Measurements from ENCODE around the genes ANXA5, EXOSC9, TRPC3, SPATA5 and ABHD18.

DNA sequence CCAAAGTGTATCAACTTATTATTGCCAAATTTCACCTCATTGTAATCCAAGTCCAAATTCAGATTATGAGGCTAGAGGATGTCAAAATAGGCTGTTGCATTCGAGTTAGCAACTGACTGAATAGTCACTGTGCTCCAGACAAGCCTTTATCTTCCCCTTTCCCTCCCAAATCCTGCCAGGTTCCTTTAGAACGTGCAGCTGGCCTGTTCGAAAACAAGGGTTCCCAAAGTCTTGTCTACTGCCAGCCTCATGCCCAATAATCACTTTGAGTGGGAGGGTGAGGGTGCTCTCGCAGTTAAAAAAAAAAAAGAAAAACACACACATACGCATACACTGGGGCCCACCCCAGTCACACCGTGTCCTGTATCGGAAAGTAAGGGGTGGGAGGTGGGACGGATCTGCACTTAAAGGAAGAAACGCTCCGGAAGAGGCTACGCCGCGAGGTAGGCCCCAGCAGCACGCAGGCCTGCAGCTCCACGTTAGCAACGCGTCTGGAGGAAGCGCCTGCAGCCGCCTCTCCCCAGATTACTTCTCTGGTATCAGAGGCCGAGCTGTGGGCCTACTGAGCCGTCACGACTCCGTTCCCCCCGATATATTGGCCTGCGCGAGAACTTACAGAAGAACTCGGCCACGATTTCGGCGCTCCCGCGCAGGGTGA is 473 bp downstream of the MAD2L1 start:
- PRO-cap, result no peak
- RAMPAGE, long total RNA, 4 experiments, result no peak in any of the 4 experiments

DNA sequence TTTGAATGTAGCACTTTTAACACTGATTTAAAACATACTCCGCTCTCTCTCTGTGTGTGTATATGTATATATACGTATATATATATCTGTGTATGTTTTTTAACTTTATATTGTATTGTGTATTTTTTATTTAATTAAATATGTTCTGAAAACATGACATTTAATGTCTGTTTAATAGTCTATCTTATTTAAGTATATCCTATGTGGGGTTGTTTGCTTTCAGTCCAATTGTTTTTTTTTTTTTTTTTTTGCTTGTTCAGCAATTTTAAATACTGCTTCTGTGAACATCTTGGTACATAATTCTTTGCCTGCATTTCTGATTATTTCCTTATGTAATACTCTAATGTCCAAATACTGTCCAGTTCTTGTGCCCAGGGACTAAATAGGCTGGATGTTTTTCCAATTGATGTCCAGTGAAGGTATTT is 45.1 kb upstream of the MAD2L1 start:
- PRO-cap, result no peak
- RAMPAGE, long total RNA, 4 experiments, result no peak in any of the 4 experiments

- PRO-cap, result no peak
- RAMPAGE, long total RNA, 4 experiments, result no peak in any of the 4 experiments
Observed at GRCh38 chr4:121216354-121216746, 52.2 kb upstream of the TNIP3 start.

- PRO-cap, result no peak
- RAMPAGE, long total RNA, 4 experiments, result no peak in any of the 4 experiments
Observed at GRCh38 chr4:121221651-121222132, 57.6 kb upstream of the TNIP3 start.

DNA sequence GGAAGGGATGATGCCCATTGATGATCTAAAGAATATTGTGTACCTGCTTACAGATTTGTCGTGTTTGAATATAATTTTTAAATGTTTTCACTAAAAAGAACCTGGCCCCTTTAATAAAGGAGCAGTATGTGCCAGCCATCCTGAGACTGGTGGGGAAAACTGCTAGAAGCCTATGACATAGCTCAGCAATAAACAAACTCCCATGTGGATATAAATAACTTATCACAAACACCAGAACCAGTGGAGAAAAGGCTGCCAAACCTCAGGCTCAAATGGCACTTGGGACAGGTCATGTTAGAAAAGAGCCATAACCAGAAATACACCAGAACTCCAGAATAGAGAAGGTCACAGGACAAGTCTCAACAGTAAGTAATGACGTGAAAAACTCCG is 11.6 kb upstream of the QRFPR start:
- PRO-cap, result no peak
- RAMPAGE, long total RNA, 4 experiments, result no peak in any of the 4 experiments

DNA sequence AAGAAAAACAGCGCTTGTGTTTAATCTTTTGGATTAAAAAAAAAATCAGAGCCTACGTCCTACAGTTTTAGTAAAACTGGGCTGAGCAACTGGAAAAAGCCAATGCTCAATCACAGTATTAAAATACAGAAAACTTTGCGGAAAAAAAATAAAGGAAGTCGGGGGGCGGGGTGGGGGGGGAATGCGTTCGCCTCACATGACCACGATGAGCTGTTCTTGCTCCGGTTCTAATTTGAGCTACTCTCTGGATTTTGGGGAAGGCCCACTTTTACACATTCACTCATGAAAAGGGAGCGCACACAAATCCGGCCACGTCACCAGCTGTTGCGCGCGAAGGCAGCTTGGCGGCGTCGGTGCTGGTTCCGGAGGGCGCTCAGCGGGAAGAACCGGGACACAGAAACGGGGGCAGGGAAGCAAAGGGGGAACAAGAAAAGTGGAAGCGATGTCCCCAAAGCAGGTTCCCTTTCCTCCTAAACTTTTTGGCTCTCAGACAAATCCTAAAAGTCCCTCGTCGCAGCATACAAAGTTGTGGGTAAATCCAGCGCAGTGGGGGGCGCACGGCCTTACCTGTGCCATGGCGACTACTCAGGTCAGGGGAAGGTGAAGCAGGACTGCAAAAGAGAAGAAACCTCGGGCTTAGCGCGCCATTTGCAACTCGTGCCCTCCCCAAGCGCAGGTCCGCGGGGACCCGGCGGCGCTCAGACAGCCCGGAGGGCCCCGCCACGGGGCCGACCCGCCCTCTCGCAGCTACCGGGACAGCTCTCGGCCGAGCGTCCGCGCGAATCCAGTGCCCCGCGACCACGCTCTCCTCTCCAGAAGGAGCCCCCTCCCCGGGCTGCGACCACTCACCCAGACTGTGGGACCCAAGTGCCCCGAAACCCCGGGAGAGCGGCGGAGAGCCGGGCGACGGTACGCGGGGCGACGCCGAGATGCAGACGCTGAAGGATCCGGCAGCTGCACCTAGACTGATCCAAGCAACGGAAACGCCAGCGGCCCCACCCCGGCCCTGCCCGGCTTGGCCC is at the start of gene ANXA5:
ANXA5 (minus strand) TSS at position 967 of the 1,022 bp plus-strand sequence.
- PRO-cap, result bidirectional peak, plus-strand start at position 312 of the sequence, minus-strand start at position 207 of the sequence; bidirectional peak, plus-strand start outside the sequence, minus-strand start at position 948 of the sequence
- RAMPAGE, long total RNA, 4 experiments, result start-site peak on the minus strand in 4 of 4 experiments, centred at positions 948 to 956 of the sequence, 492 to 2,553 reads per replicate

DNA sequence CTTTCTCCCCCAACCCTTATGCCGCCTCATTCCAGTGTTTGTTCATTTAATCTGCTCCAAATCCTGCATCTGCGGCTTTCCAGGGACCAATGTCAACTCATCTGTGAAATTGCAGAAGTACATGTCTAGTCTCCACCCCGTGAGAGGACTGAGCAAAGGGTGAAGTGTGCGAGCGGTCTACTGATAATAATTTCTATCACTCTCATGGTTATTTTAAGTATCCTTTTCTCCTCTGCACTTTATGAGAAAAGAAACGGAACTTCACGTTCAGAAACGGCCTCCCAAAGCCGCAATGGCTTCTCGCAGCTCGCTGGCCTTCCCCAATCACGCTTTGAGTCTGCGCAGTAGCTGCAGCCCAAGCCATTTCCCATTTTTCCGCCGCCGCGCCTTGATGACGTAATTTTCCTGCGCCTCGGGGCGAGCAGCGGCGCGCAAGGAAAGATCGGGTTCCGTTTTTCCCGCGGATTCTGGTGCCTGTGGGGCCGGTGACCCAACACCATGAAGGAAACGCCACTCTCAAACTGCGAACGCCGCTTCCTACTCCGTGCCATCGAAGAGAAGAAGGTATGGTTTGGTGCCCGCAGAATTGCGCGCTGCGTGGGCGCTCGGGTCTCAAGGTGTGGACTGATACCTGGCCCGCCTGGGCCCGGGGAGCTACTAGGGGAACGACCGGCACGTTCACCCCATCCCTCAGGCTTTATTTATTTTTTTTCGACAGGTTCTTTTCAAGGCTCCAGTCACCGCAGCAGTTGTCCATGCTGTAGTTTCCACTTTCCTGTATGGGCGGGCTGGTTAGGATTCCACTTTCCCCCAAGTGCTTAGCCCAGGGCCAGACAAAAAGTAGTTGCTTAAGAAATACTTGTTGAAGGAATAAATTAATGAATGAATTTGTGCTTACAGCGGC is at the start of gene EXOSC9:
EXOSC9 (plus strand) TSS at position 397 of the 904 bp plus-strand sequence.
- PRO-cap, result bidirectional peak, plus-strand start at position 420 of the sequence, minus-strand start at position 333 of the sequence
- RAMPAGE, long total RNA, 4 experiments, result start-site peak on the plus strand in 4 of 4 experiments, centred at positions 418 to 430 of the sequence, 98 to 259 reads per replicate

DNA sequence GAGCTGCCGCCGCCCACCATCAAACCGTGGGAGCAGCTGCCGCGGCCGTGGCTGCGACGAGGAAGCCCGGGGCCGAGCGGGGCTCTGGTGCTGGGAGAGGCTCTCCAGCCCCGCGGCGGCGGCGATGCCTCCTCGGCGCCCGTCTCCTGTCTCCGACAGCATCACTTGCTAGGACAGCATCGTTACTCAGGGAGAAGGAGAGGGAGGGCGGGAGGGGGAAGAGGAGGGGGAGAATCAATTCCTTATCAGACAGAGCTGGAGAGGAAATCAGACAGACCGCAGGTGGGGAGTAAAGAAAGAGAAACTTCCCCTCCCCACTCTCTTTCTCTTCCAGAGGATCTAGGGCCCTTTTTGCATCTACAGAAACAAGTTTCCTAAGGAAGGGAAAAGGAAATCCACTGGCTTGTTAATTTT is at the start of gene TRPC3:
TRPC3 (minus strand) TSS at position 188 of the 414 bp plus-strand sequence.
- PRO-cap, result unidirectional peak, minus-strand start at position 160 of the sequence
- RAMPAGE, long total RNA, 4 experiments, result no peak in any of the 4 experiments

DNA sequence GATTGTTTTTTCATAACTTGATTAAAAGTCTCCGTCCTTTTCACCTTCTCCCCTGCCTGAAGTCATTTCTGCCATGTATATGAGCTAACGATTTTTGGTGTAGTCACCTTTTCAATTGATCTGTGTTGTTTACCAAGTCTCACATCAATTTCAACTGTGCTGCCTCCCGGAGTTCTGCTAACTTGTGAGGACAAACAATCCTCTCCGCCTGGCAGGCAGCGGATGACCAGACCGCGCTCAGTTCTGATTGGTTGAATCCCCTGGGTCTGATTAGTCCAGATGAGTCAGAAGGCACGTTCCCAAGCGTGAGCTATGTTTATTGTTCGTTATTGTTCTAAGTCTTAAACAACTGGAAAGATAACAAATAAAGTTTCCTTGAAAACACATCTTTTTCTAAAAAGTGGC is 37.8 kb upstream of the TRPC3 start:
- PRO-cap, result no peak
- RAMPAGE, long total RNA, 4 experiments, result no peak in any of the 4 experiments

- PRO-cap, result no peak
- RAMPAGE, long total RNA, 4 experiments, result no peak in any of the 4 experiments
Observed at GRCh38 chr4:122002763-122003314, 51.0 kb upstream of the TRPC3 start.

- PRO-cap, result no peak
- RAMPAGE, long total RNA, 4 experiments, result no peak in any of the 4 experiments
Observed at GRCh38 chr4:122189724-122190202, 37.6 kb downstream of the BLTP1 start.

DNA sequence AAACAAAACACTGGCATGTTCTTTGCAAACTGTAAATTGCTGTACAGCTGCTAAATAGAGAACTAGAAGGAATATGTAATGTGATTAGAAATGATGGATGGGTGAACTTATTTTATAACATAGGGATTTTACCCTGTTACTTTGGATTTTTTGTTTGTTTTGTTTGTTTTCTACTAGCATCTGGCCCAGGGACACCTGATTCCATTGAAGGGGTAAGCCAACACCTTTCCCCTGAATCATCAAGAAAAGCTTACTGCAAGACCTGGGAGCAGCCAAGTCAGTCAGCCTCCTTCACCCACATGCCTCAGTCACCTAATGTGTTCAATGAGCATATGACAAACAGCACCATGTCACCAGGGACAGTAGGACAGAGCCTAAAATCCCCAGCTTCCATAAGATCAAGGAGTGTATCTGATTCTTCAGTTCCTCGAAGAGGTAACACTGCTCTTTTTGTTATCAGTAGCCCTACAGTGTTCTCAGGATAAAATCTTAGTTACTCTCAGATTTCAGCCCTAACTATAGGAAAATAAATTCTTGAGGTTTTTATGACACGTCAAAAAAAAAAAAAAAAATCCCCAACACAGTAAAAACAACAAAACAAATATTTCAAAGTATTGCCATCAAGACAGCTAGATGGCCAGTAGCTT is 31.3 kb upstream of the ADAD1 start:
- PRO-cap, result no peak
- RAMPAGE, long total RNA, 4 experiments, result no peak in any of the 4 experiments

DNA sequence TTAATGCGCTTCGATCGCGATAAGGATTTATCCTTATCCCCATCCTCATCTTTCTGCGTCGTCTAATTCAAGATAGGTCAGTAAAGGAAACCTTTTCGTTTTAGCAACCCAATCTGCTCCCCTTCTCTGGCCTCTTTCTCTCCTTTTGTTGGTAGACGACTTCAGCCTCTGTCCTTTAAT is 658 bp upstream of the FGF2 start:
- PRO-cap, result bidirectional peak, plus-strand start outside the sequence, minus-strand start at position 150 of the sequence
- RAMPAGE, long total RNA, 4 experiments, result no peak in any of the 4 experiments

DNA sequence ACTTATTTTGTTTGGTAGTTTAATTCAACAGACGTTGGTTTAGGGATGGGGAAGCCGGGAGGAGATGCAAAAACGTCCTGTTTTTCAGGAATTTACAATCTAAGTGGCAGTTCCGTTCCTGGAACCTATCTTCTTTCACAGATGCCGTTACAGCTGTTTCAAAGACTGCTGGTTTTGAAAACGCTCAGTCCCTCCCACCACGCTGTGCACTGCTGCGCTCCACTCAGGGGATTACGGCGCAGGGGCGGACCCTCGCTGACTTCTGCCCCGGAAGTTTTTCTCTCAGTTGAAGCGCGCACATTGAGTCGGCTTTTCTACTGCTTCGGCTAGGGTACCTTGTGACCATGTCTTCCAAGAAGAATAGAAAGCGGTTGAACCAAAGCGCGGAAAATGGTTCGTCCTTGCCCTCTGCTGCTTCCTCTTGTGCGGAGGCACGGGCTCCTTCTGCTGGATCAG is at the start of gene SPATA5:
SPATA5 (plus strand) TSS at position 280 of the 456 bp plus-strand sequence.
- PRO-cap, result bidirectional peak, plus-strand start at position 300 of the sequence, minus-strand start at position 176 of the sequence
- RAMPAGE, long total RNA, 4 experiments, result start-site peak on the plus strand in 3 of 4 experiments, centred at positions 287 to 294 of the sequence, 58 to 138 reads per replicate

GRCh38 chr4:123601344-123601794 is 204.8 kb downstream of the SPRY1 start:
- PRO-cap, result no peak
- RAMPAGE, long total RNA, 4 experiments, result no peak in any of the 4 experiments

DNA sequence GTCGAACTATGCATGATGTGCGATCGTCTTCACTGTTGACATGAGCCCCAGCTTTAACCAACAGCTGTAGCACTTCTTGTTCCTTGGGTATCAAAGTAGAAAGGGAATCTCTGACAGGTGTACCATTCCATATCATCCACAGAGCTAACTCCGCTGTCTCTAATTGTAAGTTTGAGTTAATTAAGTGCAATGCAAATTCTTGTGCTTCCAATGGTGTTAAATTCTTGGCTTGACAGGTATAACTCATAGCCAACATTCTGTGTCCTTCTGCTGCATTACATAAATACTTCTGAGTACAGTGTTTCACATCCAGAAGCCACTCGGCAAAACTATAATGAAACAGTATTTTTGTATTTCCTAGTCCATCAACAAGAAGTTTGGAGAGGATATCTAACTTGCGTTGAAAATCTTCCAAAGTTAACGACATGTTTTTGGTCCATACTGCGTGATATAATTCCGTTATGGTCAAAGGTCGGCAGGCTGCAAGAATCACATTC is 40.8 kb downstream of the ANKRD50 start:
- PRO-cap, result no peak
- RAMPAGE, long total RNA, 4 experiments, result no peak in any of the 4 experiments

DNA sequence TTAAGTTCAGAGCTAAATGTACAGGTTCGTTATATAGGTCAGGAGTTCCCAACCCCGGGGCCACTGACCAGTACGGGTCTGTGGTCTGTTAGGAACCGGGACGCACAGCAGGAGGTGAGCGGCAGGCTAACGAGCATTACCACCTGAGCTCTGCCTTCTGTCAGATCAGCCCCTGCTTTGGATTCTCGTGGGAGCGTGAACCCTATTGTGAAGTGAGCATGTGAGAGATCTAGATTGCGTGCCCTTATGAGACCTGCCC is 51.0 kb downstream of the FAT4 start:
- PRO-cap, result no peak
- RAMPAGE, long total RNA, 4 experiments, result no peak in any of the 4 experiments

DNA sequence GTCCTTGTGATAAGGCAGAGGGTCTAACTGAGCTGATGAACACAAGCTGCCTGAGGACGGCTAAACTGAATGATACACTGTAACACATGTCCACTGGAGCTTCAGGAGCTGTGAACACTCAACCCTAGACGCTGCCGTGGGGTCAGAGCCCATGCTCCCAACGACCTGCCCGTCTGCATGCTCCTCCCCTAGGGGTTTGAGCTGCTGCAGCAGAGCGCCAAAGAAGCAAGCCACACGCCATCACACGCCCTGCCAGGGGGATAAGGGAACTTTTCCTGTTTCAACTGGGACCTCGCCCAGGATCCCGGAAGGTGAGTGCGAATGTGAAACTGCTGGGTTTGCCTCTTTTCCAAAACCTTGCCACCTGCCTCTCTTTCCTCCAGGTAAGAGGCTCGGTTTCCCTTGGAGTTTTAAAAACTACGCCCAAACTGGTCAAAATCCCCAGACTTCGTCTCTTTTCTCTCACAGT is 361.9 kb downstream of the FAT4 start:
- PRO-cap, result no peak
- RAMPAGE, long total RNA, 4 experiments, result no peak in any of the 4 experiments

- PRO-cap, result no peak
- RAMPAGE, long total RNA, 4 experiments, result no peak in any of the 4 experiments
Observed at GRCh38 chr4:127677529-127678312, 45.0 kb downstream of the INTU start.

DNA sequence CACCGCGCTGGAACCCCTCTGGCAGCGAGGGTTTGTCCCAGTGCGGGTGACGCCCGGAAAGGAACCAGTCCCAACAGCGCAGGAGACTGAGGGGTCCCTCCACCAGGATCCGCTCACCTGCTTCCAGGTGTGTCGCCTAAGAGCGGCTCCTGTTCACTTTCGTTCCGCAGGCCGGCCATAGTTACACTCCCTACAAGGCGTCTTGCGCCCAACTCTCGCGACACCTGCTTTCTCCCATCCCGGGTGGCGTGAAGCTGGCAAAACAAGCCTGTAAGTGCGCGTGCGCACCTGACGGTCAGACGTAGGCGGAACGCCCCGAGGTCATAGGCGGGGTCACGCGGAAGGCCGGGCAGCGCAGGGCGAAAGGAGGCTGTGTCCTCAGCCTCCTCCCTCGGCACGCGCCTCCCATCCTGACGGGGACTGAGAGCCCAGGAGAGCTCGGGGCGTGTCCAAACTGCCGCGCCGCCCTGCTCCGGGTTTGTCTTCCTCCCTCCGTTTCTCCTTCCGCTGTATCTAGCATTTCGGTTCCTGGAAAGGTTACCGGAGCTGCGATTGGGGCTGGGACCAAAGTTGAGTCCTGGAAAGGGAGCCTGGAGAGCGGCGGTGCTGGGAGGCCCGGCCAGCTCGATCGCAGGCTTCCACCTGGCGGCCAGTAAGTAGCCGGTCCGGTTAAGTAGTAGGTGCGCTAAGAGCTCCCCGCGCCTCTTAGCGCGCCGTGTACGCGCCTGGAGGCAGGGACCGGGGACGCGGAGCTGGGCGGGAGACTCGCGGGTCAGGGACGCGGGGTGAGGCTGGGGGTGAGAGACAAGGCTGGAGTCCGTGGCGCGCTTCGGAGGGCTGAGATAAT is at the start of gene ABHD18:
ABHD18 (plus strand) TSS at position 452 of the 847 bp plus-strand sequence.
- PRO-cap, result bidirectional peak, plus-strand start at position 452 of the sequence, minus-strand start at position 188 of the sequence; bidirectional peak, plus-strand start at position 663 of the sequence, minus-strand start at position 644 of the sequence
- RAMPAGE, long total RNA, 4 experiments, result start-site peak on the plus strand in 4 of 4 experiments, centred at positions 342 to 513 of the sequence, 10 to 130 reads per replicate; start-site peak on the minus strand in 4 of 4 experiments, centred at positions 191 to 209 of the sequence, 85 to 237 reads per replicate